ENCODE results near the genes CFAP251 and LRRC43.

DNA sequence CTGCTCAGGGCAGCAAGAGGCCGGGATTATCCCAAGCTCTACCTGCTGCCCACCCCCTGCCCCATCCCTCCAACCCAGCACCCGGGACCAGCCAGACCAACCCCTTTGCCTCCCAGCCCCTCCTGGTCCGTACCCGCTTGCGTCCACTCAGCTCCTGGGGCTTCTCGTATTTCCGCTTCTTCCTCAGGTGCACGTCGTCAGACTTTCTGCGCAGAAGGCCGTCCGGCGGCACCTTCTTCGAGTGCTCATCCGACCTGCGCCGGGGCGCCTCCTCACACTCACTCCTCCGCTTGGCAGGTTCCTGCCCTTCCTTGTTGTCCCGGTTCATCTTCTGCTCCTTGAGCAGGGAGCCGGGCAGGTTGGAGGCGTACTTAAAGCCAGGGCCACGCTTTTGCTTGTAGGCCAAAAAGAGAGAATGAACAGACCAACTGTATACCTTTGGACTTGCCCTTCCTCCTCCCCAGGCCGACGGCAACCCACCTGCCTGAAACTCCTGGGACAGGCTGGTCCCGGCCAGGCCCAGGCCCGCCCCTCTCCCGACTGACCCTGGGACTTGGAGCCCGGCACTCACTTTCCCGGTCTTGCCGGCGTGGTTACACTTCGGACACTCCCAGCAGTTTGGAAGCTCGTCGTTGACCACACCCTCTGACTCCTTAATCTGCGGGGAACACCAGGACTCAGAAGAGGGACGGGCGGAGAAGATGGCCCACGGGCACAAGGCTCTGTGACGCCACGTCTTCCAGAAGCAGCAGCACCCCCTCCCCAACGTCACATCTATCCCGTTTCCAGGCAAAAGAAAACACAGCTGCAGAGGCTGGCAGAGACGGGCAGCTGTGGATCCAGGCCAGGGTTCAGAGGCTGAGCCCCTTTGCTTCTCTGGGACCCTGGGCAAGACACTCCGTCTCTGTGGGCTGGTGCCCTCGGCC is 44.2 kb downstream of the RNF34 start:
- PRO-cap = no peak

GRCh38 chr12:121531406-121531738 is 49.5 kb downstream of the KDM2B start:
- PRO-cap = no peak

GRCh38 chr12:121630663-121631461 is 38.6 kb downstream of the MORN3 start:
- PRO-cap = no peak

DNA sequence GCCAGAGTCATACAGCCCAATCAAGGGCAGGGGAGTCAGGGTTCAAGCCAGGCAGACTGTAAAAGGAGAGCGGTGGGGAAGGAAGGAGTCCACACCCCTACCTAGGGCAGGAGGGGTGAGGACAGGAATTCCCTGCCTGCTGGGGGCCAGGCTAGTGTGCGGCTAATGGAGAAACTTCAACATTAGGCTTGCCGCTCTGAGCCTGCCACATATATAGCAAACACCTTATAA is 31.0 kb downstream of the MORN3 start:
- PRO-cap = no peak

DNA sequence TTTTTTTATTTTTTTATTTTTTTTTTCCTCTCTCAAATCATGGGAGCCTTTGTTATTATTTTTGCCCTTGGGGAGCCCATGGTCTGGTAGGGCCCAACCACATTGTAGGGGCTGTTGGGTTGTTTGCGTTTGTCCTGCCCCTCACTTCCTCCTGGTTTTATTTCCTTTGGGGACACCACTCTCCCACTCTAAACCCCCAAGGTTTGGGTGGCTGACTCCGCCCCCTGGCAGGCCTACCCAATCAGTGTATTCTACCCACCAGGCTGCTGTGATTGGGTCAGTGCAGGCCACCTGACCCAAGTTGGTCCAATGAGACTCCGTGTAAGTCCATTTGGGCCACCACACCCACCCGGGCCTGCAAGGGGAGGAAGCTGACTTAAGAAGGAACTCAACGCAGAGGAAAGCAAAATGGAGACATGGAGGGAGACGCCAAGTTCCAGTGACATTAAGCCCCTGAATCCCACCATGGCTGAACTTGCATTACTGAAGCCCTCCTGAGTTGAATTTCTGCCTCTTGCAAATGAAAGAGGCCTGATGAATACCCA is 5.6 kb downstream of the MORN3 start:
- PRO-cap = no peak

- PRO-cap = no peak
Observed at GRCh38 chr12:121767458-121768113, 25.9 kb downstream of the RHOF start.

- PRO-cap = no peak
Observed at GRCh38 chr12:121789716-121790887, 3.4 kb downstream of the RHOF start.

DNA sequence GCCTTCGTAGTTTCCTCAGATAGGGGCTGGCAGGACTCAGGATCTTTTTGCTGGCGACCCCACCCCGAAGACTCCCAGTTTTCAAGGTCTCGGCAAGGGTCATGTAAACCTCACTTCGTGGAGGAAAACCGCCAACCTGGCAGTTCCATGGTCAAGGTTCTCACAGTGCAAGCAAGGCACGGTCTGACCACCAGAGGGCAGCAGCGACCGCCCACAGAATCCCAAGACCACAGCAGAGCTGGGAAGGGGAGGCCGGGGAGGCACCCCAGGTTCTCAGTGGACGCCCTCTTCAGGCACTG is 1.4 kb upstream of the RHOF start:
- PRO-cap = no peak

DNA sequence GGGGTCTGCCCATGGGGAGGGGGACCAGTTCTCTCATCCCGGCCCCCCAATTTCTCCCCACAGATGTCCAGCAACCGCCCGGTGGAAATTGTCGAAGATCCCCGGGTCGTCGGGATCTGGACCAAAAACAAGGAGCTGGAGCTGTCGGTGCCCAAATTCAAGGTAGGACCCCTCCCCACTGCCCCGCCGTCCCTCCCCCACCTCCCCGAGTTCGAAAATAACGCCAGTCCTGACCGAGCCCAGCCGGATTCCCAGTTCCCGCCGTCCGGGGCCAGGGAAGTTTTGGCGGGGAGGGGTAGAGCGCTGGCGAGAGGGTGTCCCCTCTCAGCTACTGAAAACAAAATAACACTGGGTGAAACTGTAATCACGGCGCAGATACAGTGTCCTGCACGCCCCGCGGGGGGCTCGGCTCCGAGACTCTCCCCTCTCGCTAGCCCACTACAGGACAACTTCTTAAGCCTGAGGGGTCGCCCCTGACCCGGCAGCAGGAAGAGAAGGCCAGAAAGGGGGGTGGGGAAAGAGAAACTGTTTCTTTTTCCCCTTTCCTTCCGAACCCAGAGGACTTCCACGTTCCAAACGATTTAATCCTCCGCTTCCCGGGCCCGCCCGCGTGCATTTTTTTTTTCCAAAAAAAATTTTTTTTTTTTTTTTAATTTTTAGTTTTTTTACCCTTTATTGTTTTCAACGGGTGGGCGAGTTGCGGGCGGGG is 1.4 kb downstream of the SETD1B start:
- PRO-cap = no peak

DNA sequence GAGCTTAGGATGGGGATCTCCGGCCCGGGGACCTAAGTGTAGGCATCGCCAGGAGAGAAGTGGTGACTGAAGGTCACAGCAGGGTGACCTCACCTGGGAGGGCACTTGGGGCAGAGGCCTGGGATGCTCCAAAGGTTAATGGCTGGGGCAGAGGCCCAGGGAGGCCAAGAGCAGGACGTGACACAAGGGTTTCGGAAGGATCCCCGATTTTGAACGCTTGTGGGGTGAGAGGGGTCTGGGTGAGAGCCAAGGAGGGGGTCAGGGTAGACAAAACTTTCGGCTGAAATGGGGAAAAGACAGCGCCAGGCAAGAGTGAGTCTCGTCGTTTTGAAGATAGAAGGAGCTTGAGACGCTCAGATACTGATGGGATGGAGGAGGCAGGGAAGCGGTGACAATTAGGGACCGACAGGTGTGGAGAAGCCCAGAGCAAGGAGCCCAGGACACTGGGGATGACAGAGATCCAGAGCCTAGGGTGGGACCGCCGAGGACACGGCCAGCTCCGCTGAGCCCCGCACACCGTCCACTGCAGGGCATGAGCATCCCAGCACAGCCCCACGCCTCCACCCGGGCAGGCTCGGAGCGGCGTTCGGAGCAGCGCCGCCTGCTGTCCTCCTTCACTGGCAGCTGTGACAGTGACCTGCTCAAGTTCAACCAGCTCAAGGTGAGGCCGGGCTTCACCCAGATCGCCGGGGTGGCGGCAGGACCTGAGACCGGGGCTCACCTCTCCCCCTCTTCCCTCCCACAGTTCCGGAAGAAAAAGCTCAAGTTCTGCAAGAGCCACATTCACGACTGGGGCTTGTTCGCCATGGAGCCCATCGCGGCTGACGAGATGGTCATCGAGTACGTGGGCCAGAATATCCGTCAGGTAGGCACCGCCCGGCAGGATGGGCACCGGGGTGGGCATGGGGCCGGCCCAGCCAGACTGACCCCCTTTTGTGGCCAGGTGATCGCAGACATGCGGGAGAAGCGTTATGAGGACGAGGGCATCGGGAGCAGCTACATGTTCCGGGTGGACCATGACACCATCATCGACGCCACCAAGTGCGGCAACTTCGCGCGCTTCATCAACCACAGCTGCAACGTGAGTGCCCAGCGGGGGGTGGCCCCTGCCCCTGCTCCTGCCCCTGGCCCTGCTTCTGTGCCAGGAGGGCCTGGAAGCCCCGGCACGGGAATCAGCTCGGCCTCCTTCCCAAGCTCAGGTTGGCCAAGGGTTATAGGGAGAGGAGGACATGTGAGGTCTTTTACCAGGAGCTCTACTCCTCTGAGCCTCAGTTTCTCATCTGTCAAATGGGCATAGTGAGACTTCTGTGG is 23.6 kb downstream of the SETD1B start:
- PRO-cap = no peak

DNA sequence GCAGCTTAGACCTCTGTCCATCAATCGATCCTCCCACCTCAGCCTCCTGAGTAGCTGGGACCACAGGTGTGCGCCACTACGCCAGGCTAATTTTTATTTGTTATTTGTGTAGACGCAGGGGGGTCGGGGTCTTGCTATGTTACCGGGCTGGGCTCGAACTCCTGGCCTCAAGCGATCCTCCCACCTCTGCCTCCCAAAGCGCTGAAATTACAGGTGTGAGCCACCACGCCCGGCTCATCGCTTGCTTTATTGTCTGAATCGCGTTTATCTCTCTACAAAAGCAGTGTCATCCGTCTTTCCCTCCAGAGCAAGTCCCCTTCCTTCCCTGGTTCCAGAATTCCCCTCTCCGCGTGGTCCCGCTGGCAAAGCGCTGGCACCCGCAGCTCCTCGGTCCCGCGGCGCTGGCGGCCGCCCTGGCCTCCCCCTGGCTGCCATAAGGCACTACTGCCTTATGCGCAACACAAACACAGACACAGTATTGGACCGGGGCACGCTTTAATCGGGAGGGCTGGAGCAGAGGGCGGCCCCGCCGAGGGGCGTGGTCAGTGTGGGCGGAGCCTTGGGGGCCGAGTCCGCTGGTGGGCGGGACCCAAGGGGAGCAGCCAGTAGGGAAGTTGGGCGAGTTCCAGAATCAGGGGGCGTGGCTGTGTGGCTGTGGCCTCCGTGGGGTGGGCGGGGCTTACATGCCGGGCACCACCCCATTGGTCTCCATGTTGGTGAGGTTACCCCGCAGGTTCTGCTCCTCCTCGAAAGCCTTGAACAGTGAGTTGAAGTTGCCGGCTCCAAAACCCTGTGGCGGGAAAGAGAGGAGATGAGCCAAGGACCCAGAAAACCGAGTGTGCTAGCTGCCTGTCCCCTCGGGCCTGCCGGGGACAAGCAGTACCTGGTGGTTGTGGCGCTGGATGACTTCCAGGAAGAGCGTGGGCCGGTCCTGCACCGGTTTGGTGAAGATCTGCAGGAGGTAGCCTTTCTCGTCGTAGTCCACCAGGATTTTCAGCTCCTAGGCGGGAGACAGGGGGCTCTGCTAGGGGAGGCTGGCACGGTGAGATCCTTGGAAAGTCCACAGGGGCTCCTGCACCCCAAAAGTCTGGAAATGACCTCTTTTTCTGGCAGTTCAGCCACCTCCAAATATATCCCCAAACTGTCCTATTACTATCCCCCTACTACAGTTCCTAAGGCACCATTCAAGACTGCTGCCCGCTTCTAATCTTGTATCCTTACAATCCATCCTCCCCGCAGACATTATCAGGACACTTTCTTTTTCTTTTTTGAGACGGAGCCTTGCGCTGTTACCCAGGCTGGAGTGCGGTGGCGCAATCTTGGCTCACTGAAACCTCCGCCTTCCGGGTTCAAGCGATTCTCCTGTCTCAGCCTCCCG is 19.1 kb downstream of the HPD start:
- PRO-cap = bidirectional peak, plus-strand start at position 701 of the sequence, minus-strand start at position 472 of the sequence

DNA sequence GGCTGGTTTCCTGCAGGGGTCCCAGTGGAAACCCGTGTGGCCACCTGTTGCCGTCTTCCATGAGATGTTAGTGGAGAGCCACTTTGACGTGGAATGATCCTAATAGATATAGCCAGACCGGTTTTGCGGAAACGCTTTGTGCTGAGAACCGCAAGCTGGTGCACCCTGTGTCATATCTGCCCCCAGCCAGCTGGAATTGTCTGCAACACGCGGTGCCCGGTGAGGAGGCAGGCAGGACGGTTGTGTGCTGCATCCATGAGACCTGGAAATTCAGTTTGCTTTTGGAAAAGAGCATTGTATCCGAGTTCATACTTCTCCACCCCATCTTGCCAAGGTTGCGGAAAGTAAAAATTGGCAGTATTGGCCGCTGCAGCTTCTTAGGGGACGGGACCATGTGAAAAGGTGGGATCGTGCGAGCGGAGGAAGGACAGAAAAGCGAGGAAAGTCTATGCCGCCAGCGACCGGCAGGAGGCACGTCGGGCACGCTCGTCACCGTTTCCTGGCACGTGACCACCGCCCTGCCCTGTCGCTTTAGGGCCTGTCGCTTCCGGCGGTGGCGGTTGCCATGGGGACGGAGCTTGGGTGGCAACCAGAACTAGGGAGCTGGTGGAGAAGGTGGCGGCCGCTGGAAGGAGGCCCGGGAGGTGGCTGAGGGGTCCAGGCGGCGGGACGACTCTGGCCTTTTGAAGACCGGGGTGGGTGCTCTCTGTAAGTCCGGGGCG is at the start of gene CFAP251:
CFAP251 (plus strand) TSS at position 592 of the 722 bp plus-strand sequence.
- PRO-cap = bidirectional peak, plus-strand start at position 203 of the sequence, minus-strand start at position 69 of the sequence; bidirectional peak, plus-strand start at position 592 of the sequence, minus-strand start at position 498 of the sequence

- PRO-cap = no peak
Observed at GRCh38 chr12:121950096-121950494, 31.7 kb downstream of the CFAP251 start.

DNA sequence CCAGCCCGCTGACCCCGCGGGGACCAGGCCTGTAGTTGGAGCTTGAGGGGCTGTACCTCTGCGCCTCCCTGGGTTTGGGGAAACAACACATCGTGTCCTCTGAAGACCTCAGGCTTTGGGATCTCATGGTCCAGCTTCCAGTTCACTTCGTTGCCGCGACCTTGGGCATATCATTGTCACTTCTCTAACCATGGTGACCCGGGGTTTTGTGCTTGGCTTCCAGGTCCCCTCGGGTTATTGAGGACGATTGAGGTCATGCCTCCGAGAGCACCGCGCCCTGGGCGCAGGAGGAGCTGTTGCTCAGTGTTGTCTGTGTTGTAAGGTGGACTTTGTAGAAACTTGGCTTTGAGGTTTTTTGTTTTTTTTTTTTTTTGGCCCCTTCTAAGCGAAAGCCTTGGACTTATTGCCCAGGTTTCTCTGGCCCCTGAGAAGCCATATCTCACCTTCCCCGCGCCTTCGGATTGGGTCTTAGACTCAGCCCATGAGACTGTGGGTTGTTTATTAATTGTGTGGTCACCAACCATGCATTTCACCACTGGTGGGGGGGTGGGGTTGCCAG is 2.5 kb downstream of the BCL7A start:
- PRO-cap = unidirectional peak, minus-strand start at position 463 of the sequence

DNA sequence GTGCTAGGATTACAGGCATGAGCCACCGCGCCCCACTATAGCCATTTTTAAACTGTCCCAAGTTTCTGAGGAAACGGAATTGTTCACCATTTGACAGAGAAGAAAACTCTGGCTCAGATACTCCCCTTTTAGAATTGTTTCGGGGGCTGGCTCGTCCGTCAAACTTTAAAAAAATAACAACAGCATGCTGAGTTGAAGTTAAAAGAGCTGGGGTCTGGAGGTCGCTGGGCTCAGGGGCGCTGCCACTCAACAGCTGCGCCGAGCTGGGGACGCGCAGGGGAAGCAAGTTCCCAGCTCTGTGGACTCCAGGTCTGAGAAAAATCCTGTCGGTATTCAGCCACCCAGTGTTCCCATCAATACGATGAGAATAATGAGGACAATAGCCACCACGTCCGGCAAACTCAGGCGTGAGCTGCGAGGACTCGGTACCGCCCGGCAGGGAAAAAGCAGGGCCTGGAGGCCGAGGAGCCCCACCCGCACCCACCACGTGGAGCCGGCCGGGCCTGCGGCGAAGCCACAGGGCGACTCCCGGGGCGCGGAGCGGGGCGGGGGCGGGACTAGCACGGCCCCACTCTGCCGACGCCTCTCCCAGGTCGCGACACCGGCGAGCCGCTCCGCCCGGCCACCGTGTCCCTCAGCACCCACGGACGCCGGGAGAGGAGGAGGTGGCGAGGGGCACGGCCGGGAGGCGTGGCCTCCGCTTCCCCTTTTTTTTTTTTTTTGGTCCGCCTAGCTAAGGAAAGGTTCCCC is 482 bp upstream of the MLXIP start:
- PRO-cap = bidirectional peak, plus-strand start outside the sequence, minus-strand start at position 662 of the sequence

GRCh38 chr12:122135101-122135862 is 38.7 kb downstream of the IL31 start:
- PRO-cap = no peak

GRCh38 chr12:122182817-122183607 is at the start of gene LRRC43:
Gene LRRC43 (plus strand): TSS chr12:122183123.
- PRO-cap = no peak

- PRO-cap = bidirectional peak, plus-strand start at chr12:122266093, minus-strand start at chr12:122265939
Observed at GRCh38 chr12:122265363-122266250, 687 bp downstream of the VPS33A start.

DNA sequence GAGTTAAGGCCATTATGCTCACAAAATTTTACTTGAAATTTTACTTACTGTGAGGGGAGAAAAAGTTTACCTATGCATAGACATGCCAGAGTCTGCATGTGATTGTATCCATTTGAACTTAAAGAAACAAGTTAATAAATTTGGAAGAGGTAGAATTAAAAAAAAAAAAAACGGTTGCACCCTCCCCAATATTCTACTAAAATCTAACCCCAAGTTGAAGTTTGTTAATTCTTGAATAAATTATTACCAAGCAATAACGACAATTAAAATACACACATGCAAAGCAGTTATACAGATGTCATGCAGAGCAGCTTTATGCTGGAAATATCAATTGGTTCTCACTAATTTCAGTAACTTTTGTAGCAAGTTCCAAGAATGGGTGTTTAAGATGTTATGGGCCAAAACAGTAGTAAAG is 13.0 kb upstream of the VPS33A start:
- PRO-cap = no peak

DNA sequence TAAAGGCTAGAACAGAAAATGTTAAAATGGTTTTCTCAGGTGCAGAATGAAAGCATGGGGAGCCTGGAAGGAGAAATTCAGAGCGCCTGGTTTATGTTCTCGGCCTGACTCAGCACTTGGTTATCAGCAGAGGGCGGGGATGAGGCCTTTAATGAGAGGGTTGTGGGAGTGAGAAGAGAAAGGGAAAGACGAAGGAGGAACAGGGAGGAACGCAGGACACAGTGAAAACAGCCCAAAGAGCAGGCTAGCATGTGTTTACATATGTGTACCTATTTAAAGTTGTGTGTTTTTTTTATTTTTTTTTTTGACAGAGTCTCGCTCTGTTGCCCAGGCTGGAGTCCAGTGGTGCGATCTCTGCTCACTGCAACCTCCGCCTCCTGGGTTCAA is 13.5 kb upstream of the VPS33A start:
- PRO-cap = no peak